Hair follicular keratinocyte (primary cell): ENCODE measurements around a stretch of chr3.

DNA sequence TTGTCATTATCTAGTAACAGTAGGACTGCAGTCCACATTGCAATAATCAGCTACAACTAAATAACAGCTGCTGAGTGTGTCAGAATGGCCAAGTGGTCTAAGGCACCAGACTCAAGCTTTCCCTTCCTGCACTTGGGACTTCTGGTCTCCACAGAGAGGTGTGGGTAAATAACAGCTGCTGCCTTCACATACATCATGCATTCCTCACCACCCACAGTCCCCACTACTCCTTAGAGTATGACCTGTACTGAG, 22.1 kb upstream of the ZMAT3 start:
- RAMPAGE, long total RNA = no peak

- RAMPAGE, long total RNA = no peak
These were observed 32.9 kb downstream of the PIK3CA start for GRCh38 chr3:179180785-179181685.

DNA sequence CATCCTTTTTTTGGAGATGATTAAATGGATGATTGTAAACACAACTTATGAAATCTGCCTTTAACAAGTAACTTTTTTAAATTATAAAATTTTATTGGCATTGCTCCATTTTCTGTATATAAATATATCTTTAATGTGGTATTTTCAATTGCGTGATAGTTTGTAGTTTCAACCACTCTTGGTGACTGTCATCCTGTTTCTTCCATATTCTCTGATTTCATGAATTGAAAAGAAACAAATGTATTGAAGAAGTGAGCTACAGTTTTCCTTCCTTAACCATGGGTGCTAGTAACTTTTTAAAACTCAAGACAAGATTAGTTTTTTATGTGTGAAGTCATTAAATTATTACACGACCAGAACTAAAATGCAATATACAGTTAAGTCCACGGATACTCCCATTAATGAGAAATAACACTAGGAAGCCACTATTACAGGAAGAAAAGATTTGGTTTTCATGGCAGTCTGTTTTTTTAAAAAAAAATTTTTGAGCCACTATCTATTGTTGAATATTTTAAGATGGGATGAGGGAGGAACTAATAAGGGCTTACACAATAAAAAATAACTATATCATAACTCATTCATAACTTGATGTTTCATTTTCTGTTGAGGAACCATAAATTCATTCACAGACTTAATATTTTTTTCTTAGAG, 11.8 kb downstream of the ZNF639 start:
- RAMPAGE, long total RNA = no peak

DNA sequence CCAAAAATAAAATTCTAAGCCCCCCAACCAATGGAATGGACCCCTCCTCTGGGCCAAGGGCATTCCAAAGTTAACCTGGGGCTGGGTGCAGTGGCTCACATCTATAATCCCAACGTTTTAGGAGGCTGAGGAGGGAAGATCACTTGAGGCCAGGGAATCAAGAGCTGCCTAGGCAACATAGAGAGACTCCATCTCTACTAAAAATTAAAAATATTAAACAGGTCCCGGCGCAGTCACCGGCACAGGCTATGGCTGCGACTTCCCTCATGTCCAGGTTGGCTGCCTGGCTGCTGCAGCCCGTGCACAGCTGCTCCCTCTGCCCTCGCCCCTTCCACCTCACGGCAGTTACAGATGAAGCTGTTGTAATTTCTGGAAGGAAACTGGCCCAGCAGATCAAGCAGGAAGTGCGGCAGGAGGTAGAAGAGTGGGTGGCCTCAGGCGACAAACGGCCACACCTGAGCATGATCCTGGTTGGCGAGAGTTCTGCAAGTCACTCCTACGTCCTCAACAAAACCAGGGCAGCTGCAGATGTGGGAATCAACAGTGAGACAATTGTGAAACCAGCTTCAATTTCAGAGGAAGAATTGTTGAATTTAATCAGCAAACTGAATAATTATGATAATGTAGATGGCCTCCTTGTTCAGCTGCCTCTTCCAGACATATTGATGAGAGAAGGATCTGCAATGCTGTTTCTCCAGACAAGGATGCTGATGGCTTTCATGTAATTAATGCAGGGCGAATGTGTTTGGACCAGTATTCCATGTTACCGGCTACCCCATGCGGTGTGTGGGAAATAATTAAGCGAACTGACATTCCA, 13.0 kb upstream of the GNB4 start:
- RAMPAGE, long total RNA = no peak

DNA sequence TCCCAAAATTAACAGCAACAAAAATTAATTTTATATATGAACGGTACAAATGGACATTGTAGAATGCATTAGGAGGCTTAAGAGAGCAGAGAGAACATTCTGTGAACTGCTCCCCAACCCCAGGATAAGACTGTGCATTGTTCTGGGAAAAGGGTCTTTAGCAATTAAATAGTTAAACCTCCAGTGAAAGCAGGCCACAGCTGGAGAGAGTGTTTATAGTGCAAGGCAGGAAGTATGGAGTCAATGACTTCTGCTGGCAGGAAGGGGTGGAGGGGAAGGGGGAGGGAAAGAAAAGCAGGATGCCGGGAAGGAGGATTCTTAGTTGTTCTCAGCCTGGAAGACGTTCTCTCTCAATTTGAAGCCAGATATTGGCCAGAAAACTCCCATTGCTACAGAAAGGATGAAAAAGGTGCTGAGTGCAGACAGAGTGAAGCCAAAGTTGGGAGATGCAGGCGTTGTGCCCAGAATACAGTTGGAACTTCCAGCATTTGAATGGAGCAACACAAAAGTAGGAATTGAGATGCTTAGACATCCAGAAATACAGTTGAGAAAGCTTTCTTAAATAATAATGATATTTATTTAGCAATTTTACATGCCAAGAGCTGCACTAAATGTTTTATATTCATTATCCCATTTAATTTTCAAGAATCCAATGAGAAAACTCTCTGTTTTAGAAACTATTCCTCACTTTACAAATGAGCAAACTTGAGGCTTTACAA, 35.7 kb upstream of the ACTL6A start:
- RAMPAGE, long total RNA = no peak

- RAMPAGE, long total RNA = no peak
These were observed 22.7 kb downstream of the NDUFB5 start for GRCh38 chr3:179627095-179627945.

DNA sequence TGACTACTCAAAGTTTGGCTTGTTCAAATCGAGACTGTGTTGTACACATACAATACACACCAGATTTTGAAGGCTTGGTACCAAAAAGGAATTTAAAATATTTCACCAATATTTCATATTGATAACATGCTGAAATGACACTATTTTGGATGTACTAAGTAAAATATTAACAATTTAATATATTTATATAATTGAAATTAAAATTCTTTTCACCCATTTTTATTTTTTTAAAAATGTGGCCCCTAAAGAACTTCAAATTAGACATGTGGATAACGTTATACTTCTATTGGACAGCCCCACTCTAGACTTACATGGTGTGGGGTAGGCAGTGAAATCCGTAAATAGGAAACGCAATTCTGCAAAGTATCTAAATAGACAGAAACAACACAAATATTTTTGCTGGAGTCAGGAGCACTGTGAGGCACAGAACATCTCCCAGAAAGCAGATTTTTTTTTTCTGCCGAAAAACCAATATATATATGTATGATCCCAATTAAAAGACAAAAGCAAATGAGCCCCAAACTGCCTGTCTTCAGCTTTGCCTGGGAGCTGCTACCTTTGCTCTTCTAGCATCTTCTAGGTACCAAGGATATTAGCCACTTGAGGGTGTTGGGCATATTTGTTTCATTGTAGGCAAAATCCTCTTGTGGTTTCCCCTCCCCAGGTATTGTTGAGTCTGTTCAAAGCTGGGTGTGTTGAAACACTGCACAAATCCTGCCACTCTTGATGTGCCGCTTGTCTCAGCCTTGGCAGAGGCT, 135.8 kb downstream of the USP13 start:
- RAMPAGE, long total RNA = no peak

GRCh38 chr3:179942096-179942668, 94.6 kb downstream of the PEX5L start:
- RAMPAGE, long total RNA = no peak

GRCh38 chr3:181718977-181719920, 7.5 kb downstream of the SOX2 start:
- RAMPAGE, long total RNA = no peak

DNA sequence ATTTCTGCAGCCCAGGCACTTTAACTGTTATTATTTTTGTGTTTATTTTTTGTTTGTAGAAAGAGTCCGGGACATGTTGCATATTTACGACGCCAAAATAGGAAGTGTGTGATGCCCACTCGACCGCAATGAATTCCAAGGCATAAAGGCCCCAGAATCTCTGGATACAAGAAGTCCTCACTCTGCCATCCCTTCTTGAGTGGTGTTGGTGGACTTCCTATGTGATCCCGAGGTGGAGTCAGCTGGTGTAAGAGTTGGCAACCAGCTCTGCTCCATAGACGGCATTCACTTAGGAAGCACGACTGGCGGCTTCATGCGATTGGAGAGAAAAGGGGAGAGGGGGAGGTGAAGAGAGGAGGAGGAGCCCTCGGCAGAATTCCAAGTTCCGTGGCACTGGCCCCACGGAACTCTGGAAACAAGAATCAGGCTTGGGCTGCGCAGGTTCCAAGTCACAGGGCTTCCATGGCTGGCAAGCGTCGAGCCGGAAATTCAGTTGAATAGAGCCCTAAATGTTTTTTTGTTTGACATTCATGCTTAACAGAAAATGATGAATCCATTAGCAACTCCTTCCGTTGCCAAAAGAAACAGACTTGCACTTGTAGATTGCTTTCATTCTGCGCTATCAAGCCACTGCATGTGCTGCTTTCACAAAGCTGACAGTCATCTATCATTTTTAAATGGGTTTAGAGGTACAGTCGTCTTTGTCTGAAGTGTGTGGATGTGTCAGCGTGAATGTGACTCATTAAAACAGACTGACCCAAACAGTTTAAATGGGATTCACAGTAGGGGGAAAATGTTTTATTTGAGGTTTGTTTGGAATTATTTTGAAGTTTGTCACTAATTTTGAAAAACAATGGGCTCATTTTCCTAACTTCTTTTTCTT, 428.4 kb upstream of the ATP11B start:
- RAMPAGE, long total RNA = no peak

GRCh38 chr3:182740383-182741009, 52.8 kb upstream of the ATP11B start:
- RAMPAGE, long total RNA = no peak

GRCh38 chr3:182793104-182793275, 314 bp upstream of the ATP11B start:
- RAMPAGE, long total RNA = no peak

DNA sequence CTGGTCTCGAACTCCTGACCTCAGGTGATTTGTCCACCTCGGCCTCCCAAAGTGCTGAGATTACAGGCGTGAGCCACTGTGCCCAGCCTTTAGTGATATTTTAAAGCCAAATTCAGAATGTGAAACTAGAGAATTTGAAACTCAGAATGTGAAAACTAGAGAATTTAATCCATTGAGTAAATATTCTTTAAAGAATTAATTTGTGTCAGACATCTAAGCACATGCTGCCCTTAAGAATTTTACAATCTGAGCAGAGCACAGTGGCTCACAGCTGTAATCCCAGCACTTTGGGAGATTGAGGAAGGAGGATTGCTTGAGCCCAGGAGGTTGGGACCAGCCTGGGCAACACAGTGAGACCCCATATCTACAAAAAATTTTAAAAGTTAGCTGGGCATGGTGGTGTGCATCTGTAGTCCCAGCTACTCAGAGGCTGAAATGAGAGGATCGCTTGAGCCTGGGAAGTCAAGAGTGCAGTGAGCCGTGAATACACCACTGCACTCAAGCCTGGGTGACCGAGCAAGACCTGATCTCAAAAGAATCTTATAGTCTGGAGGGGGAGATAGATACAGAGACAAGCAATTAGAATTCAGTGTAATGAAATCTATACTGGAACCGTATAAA, 21.1 kb downstream of the ATP11B start:
- RAMPAGE, long total RNA = no peak

GRCh38 chr3:182848405-182848955, 55.2 kb downstream of the ATP11B start:
- RAMPAGE, long total RNA = no peak

DNA sequence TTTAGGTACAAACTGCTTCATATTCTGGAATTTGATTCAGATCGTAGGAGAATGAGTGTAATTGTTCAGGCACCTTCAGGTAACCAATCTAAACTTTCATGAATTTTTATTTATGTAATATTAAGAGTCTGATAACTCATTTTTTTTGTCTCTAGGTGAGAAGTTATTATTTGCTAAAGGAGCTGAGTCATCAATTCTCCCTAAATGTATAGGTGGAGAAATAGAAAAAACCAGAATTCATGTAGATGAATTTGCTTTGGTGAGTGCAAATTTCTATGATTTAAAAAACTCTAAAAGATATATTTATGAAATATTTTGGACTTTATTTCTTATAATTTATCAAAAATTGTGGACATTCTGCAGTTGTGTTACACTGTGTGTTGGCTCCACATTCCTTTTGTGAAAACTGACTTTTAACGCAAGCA, 75.8 kb downstream of the ATP11B start:
- RAMPAGE, long total RNA = no peak

GRCh38 chr3:183161621-183162112, 867 bp downstream of the LAMP3 start:
- RAMPAGE, long total RNA = no peak

GRCh38 chr3:183427761-183428448, 514 bp downstream of the MCF2L2 start:
- RAMPAGE, long total RNA = no peak

DNA sequence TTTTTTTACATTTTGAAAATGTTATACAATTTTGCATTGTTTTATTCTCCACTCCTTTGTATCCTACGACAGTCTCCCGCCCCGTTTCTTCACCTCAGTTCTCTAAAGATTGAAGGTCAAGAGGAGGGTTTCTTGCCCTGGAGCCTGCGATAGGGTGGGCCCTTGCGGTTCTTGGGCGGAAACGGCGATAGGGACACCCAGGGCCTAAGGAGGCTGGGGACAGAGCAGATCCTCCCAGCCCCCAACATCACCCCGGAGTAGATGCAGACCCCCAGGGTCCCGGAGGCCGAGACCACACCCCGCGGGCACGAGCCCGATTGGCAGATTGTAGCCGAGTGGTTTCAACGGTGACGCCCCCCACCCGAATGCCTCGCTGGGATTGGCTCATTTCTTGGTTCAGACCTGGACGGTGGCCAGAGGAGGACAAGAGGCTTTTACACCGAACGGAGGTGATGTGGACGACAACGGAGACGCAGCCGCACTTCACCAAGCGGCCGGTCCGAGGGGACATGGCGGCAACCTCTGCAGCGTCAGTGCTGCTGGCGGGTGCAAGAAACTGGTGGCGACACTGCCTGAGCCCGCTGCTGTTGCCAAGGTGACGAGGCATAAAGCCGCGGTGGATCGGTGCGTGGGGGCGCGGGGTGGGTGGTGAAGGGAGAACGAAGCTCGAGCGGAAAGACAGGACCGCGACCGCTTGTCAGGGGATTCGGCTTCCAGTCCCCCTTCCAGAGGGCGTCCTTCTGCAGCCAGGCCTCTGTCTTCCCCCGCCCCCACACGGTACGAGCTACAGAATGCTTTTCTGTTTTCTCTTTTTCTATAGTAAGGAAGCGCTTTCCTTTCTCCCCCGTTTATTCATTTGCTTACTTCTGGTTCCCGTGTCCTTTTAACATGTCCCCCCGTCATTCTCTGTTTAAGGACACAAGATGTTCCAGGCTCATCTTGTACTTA, 19.0 kb upstream of the MCF2L2 start:
- RAMPAGE, long total RNA = no peak

GRCh38 chr3:183525600-183526051, 29.9 kb downstream of the KLHL6 start:
- RAMPAGE, long total RNA = no peak

DNA sequence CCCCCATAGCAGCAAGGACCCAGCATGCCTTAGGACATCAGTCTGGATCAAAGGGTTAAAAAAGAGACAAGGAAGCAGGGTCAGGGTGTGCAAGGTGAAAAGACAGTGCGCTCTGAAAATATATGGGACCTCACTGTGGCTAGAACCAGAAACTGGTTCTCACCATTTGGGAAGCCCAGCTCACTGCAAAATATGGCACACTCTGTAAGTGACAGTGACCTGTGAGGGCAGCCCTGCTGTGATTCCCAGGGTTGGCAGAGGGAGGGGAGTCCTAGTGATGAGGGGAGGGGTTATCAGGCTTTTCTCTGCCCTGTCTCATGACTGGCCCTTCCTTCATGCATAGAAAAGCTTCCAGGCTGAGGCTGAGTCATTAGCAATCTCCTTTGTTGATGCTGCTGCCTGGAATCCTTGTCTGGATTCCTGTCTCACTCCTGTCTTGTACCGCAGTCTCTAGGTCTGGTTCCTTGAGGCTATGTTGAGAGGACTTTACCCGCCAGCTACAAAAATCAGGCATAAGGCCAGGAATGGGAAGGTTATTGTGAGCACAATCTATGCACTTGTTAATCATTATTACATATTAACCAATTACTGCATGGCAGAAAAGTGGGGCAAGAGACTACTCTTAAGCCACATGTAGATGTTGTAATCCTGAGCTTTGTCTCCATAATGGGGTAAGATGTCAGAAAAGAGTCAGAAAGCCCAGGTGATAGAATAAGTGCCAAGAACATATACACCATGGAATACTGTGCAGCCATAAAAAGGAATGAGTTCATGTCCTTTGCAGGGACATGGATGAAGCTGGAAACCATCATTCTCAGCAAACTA, 7.2 kb downstream of the KLHL6 start:
- RAMPAGE, long total RNA = no peak